M059J (cell line): ENCODE measurements around the genes ULK3 and COMMD4.

GRCh38 chr15:74234290-74234735, 1.8 kb upstream of the CCDC33 start:
- RAMPAGE, long total RNA = no peak

DNA sequence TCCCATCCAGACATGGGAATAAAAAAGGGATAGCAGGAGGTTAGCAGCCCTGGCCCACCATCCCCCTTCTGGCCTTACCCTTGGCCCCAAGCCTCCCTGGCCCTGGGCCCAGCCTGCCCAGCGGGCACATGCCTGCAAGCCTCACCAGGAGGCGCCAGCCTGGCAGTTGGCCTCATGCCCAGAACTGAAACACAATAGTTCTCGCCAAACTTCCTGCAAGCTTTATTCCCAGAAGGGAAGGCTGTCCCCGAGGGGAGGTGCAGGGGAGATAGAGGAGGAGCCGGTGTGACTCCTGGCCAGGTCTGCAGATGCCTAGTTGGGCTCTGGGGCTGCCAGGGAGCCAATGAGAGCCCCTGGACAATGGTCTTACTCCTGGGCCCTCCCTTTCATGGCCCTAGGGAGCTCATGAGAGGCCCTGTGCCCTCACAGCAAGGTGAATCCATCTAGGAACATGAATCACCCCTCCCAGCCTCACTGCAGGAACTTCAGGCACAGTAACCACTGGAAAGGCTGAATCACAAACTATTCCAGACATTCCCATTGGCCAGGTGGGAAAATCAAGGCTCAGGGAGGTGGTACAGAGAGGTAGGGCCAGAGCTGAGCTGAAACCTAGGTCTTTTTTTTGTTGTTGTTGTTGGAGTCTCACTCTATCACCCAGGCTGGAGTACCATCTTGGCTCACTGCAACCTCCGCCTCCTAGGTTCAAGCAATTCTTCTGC, 4.0 kb downstream of the CCDC33 start:
- RAMPAGE, long total RNA = no peak

- RAMPAGE, long total RNA = no peak
These were observed 19.6 kb upstream of the CYP11A1 start for GRCh38 chr15:74387076-74387437.

GRCh38 chr15:74391015-74391441, 23.6 kb upstream of the CYP11A1 start:
- RAMPAGE, long total RNA = no peak

DNA sequence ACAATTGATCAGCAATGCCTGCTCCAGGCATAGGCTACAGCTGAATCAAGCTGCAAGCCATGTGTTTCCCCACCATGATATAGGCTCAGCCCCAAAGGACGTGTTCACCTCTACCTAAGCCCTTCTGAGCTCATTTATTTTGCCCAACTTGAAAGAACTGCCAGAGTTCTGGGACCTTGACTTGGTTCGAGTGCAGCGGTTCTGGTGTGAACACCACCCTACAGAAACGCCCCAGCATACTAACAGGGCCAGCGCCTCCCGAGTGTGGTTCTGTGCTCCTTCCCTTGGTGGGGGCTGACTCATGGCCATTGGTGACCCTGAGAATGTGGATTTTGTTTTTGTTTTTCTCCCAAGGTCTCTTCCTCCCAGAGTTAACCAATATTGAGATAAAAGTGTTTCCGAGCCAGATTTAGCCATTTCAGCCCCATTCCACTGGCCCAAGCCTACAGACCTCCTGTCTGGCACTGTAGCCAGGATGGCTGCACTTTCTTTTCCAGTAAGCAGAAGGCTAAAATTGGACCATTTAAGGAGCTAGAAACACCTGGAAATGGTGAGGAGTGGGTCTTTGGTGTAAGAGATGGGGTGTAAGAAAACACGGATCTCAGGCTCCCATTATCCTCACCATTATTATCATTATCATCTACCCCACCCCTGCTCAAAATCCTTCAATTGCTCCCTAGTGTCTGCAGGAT, 27.9 kb downstream of the SEMA7A start:
- RAMPAGE, long total RNA = no peak

- RAMPAGE, long total RNA = no peak
These were observed 5.3 kb downstream of the SEMA7A start for GRCh38 chr15:74428431-74428794.

GRCh38 chr15:74545719-74546700, 5.0 kb downstream of the ARID3B start:
- RAMPAGE, long total RNA = no peak

DNA sequence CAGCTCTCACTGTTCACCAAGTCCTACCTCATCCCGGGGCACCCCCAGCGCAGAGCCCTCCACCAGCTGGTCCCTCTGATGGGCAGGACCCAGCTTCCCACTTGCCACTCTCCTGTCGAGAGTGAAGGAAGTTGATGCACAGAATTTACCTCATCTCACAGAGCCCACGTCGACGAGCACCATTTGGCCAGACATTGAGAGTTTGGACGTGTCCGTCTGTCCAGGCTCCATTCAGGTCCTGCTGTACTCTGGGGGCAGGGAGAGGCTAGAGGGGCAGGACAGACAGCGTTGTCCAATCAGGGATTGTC, 20.0 kb upstream of the CLK3 start:
- RAMPAGE, long total RNA = no peak

- RAMPAGE, long total RNA = no peak
These were observed 646 bp downstream of the CLK3 start for GRCh38 chr15:74615994-74616969.

DNA sequence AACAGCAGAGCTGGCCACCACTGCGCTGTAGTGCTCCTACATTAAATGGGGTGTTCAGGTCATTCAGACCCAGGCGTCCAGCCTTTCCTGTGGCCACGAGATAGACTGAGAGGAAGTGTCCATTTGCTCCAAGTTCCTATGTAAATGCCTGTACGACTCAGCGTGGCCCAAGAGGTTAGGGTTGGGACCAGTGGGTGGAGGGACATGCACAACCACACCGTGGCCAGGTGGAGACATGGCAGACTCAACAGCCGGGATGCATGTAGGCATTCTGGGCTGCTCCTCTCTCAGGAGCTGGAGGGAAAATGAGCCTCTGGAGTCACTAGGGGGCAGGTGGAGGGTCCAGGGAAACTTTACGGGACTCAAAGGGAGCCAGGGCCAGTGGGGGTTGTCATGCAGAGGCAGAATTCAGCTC, 7.8 kb downstream of the CLK3 start:
- RAMPAGE, long total RNA = no peak

DNA sequence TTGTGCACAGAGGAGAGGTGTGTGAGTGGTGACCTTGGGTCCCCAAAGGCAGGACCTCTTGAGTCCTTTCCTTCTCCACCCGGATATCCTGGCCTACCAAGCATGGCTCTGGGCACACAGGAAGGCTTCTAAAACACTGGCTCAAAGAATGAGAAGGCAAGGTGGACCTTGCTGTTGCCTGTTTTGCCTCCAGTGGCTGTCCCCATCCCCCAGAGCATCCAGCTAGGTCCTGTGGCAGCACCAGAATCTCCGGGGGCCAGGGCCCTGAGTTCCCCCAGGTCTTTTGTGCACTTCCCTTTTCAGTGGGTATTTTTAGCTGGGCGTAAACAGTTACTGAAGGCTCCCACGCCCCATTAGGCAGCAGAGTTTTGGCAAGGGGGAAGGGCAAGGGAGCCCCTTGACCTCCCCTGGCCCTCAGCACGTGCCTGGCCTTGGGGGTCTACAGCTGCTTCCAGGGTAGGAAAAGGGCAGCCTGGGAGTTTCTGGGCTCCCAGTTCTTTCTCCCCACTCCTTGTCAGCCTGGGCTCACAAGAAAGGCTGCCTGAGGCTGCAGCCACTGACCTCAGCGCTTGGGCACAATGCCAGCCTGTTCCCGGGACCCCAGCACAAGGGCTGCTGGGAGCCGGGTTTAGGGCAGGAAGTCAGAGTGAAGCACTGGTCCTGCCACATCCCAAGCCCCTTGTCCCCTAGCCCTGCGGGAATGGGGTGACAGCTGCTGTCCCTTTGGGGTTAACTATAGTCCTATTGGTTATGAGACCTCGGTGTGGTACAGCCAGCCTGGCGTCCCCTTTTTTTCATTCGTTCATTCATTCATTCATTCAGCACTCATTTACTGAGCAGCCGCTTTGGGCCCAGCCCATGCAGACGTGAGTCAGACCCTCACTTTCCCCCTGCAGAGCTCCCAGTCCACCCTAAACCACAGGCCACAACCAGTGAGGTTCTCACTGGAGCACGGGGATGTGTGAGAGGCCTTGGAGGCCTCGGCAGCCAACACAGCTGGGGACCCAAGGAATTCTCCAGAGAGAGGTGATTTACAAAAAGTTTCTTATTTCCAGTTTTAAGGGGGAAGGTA, 8.4 kb downstream of the CSK start:
- RAMPAGE, long total RNA = no peak

GRCh38 chr15:74793314-74794076, 11.6 kb downstream of the CSK start:
- RAMPAGE, long total RNA = no peak

DNA sequence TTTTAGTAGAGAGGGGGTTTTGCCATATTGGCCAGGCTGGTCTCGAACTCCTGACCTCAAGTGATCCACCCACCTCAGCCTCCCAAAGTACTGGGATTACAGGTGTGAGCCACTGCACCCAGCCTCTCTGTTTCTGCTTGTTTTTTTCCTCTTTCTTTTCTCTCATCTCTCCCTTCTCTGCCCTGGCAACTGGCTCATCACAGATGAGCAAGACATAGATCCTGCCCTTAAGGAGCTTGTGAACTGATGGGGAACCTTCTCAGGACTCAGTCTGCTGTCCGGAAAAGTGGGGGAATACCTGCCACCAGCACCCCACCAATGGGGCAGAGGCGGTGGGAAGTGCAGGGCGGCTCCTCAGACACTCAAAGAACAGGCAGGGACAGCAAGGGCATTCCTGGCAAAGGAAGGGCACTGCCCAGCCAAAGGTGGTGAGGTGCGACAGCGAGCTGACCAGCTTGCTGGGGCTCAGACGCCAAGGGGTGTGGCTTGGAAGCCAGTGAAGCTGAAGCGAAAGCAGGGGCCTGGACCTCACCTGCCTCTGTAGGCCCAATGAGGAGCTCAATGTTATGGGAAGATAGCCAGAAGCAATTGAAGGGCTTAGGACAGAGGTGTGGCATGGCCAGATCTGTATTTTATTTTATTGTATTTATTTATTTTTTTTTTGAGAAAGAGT, 4.7 kb upstream of the LMAN1L start:
- RAMPAGE, long total RNA = no peak

DNA sequence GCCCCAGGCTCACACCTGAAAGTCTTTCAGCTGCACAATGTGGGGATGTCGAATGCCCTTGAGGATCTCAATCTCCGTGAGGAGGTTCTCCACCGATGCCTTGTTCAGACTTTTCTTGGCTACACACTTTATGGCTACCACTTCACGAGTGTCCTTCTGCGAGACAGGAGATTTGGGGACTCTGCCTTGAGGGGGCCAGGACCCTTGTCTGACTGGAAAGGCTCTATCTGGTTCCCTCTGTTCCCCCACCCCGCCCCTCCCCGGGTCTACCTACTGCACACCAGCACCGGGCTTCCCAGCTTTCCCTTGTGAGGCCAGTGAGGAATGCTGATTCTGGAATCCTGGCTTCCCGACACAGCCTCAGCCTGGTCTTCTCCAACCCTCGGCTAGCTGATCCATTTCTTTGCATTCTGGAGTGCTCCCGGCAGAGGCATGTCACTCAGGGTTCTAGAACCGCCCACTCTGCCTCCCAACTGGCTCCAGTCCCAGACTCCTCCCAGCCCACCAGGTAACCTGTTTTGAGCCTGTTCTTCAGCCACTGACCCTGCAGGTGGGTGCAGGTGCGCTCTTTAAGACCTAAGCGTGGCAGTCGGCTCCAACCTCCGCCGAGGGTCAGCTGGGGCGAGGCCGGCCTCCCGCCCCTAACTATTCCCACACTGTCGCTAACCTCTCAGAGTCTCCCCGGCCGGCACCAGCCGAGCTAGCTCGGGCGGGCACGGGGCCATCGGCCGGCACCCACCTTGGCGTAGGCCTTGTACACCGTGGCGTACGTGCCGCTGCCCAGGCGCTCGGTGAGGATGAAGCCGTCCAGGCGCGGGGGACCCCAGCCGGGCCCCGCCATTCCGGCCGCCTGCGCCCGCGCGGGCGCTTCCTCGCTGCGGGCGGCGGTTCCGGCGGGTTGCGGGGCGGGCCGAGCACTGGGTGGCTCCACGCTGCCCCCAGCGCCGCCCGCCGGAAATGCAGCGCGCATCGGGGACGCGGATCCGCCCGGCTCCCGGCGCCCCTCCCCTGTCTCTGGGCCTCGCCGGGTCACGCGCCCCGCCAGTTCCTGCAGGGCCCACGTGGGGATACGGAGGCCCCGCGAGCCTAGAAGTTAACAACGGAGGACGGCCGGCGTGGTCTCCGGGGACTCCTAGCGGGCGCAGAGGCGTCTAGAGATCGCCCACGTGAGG, at the start of gene ULK3:
ULK3 (minus strand) TSS at position 892 of the 1,172 bp plus-strand sequence.
- RAMPAGE, long total RNA = no peak

GRCh38 chr15:74901536-74901993, 5.1 kb downstream of the FAM219B start:
- RAMPAGE, long total RNA = no peak

DNA sequence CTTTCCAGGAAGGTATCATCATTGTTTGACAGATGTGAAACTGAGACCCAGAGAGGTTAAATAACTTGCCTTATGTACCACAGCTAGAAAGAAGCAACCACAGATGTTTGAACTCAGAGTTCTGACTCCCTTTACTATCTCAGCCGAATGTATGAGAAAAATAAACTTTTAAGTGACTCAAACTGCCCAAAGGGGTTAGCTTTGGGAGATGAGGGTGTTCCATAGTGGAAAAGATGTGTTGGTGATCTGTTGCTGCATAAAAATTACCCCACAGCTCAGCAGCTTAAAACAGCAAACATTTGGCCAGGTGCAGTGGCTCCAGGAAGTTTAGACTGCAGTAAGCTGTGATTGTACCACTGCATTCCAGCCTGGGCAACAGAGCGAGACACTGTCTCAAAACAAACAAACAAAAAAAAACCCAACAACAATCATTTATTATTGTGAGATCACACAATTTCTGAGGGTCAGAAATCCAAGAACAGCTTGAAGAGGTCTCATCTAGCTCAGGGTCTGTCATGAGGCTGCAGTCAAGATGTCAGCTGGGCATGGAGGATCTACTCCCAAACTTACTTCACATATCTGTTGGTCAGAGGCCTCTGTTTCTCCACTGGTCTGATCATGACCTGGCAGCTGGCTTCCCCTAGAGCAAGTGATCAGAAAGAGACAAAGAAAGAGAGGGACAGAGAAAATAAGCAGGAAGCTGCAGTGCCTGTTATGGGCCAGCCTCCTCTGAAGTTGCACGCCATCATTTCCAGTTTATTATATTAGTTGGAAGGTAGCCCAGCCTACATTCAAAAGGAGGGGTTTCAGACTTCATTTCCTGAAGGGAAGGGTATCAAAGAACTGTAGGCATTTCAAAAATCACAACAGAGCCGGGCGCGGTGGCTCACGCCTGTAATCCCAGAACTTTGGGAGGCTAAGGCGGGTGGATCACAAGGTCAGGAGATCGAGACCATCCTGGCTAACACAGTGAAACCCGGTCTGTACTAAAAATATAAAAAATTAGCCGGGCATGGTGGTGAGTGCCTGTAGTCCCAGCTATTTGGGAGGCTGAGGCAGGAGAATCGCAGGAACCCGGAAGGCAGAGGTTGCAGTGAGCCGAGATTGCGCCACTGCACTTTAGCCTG, 4.9 kb upstream of the RPP25 start:
- RAMPAGE, long total RNA = no peak

- RAMPAGE, long total RNA = no peak
These were observed 19.3 kb upstream of the C15orf39 start for GRCh38 chr15:75182420-75182783.

GRCh38 chr15:75206074-75206772, 4.5 kb downstream of the C15orf39 start:
- RAMPAGE, long total RNA = no peak

- RAMPAGE, long total RNA = no peak
These were observed at the start of gene COMMD4 for GRCh38 chr15:75335645-75336485. TSS of gene COMMD4 (plus strand) at chr15:75336063.

- RAMPAGE, long total RNA = no peak
These were observed 8.5 kb downstream of the SIN3A start for GRCh38 chr15:75443061-75443357.